M059J (cell line): Measurements from ENCODE around the genes CHTOP, JTB and RAB13.

- RAMPAGE, long total RNA = no peak
These were observed 1.7 kb downstream of the S100A1 start for GRCh38 chr1:153629974-153630383.

GRCh38 chr1:153633991-153634711 is at the start of gene CHTOP:
Gene CHTOP (plus strand): TSS chr1:153634066.
- RAMPAGE, long total RNA = no peak

DNA sequence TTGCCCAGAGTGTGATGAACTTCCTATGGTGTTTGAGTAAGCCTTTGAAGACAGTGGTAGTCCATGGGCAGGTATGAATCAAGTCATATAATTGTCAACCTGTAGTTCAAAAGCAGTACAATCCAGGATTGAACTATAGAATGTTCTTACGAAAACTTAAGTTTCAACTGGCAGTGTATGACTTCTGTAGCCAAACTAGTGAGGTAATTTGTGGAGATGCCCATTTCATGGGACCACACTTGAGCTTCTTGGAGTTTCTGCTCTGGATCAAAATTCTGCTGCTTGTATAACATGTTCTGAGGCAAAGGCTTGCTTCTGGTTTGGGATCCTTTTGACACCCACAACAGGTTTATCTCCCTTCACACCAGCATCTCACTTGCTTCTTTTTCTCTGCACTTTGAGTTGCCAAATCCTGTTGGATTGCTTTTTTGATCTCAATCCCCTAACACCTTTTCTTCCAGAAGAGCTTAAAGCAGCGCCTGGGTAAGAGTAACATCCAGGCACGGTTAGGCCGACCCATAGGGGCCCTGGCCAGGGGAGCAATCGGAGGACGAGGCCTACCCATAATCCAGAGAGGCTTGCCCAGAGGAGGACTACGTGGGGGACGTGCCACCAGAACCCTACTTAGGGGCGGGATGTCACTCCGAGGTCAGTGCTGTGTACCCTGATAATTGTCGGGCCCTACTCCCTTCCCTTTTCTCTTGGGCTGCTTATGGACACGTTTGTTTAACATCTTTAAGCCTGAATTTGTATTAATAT is 8.1 kb downstream of the CHTOP start:
- RAMPAGE, long total RNA = no peak

GRCh38 chr1:153667503-153667910 is 3.3 kb downstream of the ILF2 start:
- RAMPAGE, long total RNA = no peak

DNA sequence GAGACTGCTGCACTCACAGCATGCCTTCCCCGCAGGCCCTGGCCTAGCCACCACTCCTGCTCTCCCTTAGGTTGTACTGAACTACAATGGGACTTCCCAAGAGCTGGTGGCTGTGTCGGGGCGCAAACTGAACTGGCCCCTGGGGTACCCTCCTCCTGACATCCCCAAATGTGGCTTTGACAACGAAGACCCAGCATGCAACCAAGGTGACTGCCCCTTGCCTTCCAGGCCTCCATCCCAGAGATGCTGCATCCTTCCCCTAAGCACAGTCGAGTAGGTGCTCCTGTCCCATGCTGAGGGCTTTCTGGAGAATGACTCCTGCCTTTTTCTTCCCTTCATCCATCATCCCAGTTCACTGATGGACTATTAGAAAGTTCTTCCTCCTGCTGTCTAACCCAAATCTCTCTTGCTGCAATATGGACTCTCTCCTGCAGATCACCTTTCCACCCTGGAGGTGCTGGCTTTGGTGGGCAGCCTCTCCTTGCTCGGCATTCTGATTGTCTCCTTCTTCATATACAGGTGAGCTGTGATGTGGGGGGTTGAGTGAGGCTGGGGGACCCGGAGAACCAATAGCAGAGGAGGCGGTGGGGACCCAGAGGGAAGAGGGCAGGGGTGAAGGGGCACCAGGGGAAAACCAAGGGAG is 4.9 kb downstream of the NPR1 start:
- RAMPAGE, long total RNA = no peak

DNA sequence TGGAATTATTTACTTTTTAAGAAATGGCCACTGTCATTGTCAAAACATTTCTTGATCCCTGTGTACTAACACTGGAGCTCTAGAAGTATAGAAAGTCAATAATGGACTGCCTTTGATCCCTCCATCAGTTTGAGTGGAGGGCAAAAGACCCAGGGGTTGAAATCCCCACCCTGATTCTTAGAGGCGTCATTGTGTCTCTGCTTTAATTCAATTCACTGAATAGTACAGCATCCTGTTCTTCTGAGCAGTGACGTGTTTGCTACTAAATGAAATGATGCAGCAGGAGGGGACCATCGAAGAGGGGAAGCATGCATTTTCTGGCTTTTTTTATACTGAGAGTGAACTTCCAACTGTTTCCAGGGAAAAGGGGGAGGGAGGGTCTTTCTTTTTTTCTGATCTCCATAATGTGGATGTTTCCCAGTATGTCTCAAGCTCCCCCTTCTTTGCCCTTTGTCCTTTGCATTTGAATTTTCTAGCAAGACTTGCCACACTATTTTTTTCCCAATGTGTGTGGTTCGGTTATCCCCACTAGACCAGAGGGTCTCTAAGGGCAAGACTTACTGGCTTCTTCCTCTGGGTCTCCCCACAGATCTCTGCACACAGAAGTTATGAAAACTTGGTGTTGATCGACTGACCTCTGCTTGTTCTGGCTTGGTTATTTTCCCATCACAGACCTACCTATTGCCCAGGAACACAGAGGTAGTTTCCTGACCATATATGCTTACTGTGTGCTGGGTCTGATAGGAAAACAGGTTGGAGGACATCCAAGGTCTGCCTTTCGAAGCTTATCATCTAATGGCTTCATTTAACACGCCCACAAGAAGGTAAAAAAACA is 2.7 kb downstream of the INTS3 start:
- RAMPAGE, long total RNA = no peak

DNA sequence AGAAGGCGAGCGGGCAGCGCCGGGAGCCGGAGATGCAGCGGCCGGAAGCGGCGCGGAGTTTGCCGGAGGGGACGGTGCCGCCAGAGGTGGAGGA is 521 bp downstream of the SLC27A3 start:
- RAMPAGE, long total RNA = no peak

DNA sequence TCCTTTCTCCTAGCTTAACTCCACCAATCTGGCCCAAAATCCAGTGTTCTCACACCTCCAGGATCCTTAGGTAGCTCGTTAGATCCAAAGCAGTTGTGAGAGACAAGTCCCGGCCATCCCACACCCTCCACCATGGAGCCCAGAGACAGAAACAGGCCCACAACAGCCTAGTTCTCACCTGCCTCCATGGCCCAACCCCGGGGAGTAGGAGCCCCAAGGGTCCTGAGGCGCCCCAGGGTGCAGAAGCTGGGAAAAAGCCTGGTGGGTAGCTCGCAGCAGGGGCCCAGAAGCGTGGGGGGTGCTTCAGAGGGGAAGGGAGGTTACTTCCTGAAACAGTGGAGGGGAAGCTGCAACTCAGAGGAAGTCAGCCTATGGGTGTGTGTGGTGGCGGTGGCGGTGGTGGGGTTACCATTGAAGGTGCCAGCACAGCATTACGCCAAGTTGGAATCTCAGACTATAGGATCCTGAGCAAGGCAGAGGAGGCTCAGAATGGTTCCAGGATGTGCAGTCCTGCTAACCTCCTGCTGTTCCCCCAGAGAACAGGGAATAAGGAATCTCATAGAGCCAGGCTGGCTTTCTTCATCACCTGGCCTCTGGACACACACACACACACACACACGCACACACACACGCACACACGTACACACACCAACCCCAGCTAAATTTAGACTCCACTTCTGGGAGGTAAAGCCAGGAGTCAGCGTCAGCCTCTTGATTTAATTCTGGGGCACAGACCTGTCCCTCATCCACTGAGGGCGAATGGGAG is 1.4 kb downstream of the DENND4B start:
- RAMPAGE, long total RNA = no peak

DNA sequence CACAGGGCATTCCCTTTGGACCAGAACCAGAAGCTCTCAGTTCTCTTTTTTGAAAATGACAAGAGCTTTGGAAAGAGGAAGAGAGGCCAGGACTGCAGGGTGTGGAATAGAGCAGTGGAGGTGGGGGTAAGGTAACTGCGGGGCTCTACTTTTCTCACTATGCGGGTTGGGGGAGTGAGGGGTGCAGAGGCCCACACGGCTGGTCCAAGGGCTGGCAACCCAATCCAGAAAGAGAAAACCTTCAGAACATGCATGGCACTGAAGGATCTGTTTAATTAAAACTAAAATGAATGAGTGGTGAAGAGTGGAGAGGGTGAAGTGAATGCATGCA is 413 bp upstream of the DENND4B start:
- RAMPAGE, long total RNA = no peak

- RAMPAGE, long total RNA = no peak
These were observed 953 bp downstream of the CRTC2 start for GRCh38 chr1:153957284-153958033.

- RAMPAGE, long total RNA = no peak
These were observed at the start of gene JTB for GRCh38 chr1:153977545-153978229. Gene JTB (minus strand): TSS chr1:153977674.

GRCh38 chr1:153985088-153985893 is 848 bp downstream of the RAB13 start:
- RAMPAGE, long total RNA = no peak

DNA sequence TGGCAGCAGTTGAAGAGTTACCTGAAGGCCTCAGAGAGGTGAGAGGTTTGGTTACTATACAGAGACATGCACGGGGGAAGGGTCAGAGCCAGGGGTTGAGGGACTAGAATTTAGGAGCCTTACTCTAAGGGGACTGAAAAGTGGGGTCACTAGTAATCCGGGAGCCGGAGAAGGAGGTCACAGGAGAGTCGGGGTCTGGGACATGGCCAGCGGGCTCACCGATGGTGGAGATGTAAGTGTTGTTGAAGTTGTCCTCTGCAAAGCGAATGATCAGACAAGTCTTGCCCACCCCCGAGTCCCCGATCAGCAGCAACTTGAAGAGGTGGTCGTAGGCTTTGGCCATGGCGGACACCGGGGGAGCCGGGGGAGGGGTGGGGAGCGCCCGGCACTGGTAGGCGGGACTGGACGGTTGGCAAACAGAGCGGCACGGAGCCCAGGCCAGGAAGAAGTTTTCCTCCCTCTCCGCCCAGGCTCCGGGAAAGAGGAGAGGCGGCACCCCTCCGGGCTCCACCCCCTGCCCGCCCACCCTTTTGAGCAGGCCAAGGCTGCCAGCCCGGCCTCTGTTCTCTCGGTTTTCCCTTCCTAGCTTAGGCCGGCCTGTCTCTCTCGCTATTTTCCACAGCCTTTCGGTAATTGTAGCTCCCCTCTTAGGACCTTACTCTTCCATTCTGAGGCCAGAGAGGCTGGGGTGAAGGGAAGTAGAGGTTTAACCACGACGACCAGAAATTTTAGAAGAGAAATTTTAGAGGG is at the start of gene RAB13:
RAB13 (minus strand) TSS at position 446 of the 750 bp plus-strand sequence.
- RAMPAGE, long total RNA = start-site peak on the minus strand centred at position 396 of the sequence, 101 bp wide, 200 and 47 reads in 2 replicates

GRCh38 chr1:154154753-154155835 is 36.8 kb downstream of the TPM3 start:
- RAMPAGE, long total RNA = no peak

- RAMPAGE, long total RNA = no peak
These were observed 6.3 kb downstream of the UBAP2L start for GRCh38 chr1:154227144-154227383.

DNA sequence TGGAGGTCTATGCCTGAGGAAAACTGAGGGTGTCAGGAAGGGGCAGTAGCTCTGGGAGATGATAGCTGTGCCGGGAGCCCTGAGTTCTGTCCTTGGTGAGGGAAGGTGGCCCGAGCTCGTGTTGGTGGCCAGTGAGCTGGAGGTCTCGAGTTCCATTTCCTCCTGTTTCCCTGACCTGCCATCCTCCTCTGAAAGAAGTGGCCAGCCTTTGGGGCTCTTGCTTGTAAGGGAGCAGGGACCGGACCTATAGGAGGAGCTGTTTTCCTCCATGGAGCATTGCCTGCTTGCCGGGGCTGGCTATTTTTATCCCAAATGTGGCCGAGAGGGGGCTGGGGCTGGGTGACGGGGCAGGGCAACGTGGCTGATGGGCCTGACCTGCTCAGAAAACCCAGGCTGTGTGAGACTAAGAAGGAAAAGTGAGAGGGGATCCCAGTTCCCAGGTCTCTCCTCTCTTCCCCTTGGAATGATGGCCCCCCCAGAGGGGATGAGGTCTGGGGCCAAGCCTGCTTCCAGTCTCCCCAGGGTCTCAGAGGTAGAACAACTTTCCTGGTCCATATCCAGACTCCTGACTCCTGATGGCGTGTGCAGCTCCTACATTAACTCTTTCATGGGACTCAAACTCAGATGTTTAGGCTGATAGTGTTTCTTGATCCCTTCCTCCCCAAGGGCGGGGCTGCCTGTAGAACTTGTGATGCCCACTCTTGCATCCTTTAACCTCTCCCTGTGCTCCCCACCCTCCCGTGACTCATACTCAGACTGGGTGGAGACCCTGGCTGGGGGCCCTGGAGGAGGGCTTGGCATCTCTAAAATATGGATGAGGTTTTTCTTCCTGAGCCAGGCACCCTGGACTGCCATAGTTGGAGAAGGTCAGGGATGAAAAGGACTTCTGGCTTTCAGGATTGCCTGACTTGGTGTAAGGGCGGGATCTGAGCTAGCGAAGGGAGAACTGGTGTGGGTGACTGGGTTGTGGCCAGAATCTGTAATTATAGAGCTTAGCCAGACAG is 1.1 kb downstream of the ATP8B2 start:
- RAMPAGE, long total RNA = no peak

- RAMPAGE, long total RNA = no peak
These were observed 24.3 kb downstream of the ATP8B2 start for GRCh38 chr1:154349517-154350080.

- RAMPAGE, long total RNA = no peak
These were observed 28.2 kb downstream of the ATP8B2 start for GRCh38 chr1:154353494-154353972.

- RAMPAGE, long total RNA = no peak
These were observed 2.1 kb downstream of the IL6R start for GRCh38 chr1:154406840-154407959.

- RAMPAGE, long total RNA = no peak
These were observed 2.8 kb downstream of the IL6R start for GRCh38 chr1:154407960-154408384.